OVCAR3 (cell line): ENCODE measurements around a stretch of chr16.

DNA sequence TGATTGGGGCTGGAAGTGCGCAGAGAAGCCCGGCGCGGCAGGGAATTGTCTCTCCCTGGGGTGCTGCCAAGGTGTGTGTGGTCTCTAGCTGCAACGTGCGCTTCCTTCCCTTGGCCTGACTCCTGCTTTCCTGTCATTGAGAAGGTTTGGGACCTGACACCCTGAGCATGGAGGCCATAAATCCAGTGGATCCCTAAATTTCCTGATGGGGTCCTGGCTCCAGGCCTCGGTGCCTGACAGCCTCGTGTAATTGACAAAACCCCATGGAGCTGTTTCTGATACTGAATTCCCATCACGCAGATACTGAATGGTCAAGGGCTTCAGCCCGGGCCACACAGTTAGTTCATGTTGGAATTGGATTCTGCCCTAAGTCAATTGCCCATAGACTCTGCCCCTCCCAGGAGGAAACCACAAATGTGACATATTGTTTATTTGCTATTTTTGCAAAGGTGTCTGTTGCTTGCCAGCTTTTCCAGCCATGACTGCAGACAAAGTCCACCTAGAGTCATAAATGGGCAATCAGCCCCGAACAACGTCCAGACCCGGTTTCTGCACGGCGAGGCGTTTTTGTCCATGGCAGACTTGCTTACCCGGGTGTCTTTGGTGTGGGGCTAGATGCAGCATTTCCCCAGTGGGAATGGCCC is 4.4 kb upstream of the ZCCHC14 start:
- RRBS, result no CpG with 5 or more reads among the region's 17 CpGs

DNA sequence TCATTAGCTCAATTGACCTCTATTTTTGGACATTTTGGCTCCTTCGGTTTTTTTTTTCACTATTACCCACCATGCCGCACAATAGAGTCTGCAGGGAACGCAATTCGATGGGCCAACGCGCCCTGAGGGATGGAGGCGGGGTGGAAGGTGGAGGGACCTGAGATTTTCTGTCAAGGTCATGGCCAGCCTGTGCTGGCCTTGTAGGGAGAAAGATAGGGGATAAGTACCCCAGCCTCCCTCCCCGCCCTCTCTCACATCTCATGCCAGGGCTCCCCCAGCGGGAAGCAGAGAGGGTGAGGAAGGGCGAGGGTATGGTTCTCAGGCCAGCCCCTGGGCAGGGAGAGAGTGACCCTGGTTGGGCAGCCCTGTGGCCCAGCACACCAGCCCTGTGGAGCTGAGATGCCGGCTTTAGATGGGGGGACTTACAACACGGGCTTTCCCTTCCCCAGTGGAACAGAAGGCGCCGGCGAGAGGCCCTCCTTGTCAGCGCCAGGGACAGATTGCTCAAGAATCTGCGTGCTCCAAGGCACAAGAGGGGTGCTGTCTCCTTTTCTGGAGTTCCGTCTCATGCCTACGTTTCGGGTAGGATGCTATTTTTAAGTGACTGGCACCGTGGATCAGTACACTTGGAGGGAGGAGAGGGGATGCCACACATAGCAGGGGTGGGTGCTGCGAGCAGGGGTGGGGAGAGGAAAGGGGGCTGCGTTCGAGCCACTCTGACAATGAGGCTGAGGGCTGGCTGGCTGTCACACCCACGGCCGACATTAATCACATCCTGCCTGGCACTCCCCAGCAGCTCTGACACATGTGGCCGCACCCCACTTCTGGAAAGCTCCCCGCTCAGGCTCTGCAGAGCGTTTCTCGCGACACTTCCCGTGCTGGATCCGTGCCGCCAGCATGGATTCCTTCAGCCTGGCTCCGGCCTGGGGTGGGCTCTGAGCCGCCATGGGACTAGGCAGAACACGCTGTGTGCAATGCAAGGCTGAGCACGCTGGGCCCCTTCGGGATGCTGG is 24.7 kb upstream of the ZCCHC14 start:
- RRBS, result 92% methylated on average over 4 of the region's 39 CpGs

DNA sequence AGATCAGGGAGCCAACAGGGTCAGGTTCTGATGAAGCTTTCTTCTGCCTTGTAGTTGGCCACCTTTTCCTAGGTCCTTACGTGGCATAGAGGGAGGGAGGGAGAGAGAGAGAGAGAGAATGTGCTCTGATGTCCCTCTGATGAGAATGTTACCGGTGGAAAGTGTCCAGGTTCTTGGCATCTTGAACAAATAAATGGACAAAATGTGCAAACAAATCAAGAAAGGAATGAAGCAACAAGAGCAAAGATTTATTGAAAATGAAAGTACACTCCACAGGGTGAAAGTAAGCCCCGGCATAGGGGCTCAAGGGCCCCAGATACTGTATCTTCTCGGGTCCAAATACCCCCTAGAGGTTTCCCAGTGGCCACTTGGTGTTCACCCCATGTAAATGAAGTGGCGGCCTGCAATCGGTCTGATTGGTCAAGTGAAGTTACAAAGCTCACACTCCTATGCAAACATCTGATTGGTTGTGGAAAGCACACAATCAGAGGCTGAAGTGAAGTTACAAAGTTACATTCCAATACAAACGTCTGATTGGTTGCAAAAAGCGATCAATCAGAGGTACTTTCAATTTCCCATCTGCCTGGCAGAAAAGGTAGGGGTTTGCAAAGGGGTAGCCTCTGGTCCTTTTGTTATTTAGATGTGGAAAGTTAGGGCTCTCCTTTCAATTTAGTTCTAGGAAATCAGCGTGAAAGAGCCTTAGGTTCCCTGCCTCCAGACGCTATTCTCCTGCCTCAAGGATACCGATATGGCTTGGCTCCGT is 43.4 kb upstream of the ZCCHC14 start:
- RRBS, result no CpG with 5 or more reads among the region's 12 CpGs

GRCh38 chr16:87570830-87571808 is 31.2 kb upstream of the JPH3 start:
- RRBS, result 90% methylated on average over 2 of the region's 25 CpGs

DNA sequence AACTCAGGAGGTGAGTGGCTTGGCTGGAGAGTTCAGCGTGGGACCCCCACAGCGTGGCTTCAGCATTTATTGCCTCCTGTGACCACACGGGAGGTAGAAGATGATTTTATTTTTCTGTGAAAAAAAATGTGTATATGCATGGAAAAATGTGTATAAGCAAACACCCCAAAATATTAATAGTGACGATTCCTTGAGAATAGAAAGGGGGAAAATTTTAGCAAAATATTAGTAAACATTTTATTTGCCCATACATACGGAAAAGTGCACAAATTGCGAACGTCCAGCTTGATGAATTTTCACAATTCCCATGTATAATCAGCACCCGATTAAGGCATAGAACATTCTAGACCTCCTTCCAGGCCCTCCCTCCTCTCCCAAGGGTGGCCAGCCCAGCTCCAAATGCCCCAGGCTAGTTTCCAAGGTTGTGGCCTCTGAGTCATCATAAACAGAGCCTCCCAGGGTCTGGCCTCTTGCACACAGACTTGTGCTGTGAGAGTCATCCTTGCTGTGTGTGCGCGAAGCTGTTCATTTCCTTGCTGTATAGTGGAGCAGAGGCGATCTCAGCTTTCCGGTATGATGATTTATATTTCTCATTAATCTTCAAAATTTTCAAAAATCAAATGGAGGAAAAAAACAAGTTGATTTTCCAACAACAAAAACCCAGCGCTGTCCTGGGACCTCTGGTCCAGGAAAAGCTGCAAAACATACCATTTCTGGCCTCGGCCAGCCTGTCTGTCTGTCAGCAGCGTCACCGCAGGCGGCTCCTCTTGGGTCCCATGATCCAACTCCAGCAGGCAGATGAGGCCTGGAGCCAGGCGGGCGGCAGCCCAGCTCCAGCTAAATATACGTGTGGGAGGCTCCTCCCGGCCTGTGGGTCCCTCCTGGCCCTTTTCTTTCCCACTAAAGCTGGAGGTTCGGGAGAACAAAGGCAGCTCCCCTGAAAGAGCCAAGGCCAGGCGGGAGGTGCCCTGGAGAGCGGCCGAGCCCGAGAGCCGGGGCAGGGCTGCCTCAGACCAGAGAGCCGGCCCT is 20.4 kb upstream of the JPH3 start:
- RRBS, result 0% methylated on average over 1 of the region's 28 CpGs

DNA sequence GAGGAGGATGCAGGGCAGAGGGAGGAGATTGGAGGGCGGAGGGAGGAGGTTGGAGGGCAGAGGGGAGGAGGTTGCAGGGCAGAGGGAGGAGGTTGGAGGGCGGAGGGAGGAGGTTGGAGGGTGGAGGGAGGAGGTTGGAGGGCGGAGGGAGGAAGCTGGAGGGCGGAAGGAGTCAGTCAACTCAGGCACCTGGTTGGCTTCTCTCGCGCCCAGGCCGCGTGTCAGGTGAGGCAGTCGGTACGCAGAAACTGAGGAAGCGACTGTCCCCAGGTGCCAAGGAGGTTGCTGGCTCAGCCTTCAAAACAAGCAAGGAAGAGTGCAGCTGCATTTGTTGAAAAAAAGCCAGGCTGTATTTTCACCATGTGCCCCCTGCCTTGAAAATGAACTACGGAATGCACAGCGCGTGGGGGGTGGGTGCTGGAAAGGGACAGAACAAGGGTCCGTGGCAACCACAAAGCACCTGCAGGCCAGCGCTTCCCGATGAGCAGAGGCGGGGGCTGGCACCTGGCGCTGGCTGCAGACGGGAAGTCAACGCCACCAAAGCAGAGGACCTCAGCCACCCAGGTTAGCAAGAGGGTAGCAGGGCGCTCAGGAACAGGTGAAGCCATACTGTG is 64.9 kb downstream of the KLHDC4 start:
- RRBS, result no CpG with 5 or more reads among the region's 22 CpGs

GRCh38 chr16:87789543-87790383 is 24.0 kb upstream of the KLHDC4 start:
- RRBS, result no CpG with 5 or more reads among the region's 23 CpGs

GRCh38 chr16:87845796-87846872 is 23.2 kb downstream of the SLC7A5 start:
- RRBS, result 98% methylated on average over 13 of the region's 44 CpGs

GRCh38 chr16:87932318-87933174 is 3.8 kb downstream of the CA5A start:
- RRBS, result no CpG with 5 or more reads among the region's 22 CpGs

GRCh38 chr16:87947693-87948582 is 3.3 kb upstream of the BANP start:
- RRBS, result no CpG with 5 or more reads among the region's 20 CpGs

- RRBS, result no CpG with 5 or more reads among the region's 6 CpGs
Measured at GRCh38 chr16:87968447-87968842, 17.2 kb downstream of the BANP start.

GRCh38 chr16:87986480-87986794 is 35.2 kb downstream of the BANP start:
- RRBS, result no CpG with 5 or more reads among the region's 4 CpGs

DNA sequence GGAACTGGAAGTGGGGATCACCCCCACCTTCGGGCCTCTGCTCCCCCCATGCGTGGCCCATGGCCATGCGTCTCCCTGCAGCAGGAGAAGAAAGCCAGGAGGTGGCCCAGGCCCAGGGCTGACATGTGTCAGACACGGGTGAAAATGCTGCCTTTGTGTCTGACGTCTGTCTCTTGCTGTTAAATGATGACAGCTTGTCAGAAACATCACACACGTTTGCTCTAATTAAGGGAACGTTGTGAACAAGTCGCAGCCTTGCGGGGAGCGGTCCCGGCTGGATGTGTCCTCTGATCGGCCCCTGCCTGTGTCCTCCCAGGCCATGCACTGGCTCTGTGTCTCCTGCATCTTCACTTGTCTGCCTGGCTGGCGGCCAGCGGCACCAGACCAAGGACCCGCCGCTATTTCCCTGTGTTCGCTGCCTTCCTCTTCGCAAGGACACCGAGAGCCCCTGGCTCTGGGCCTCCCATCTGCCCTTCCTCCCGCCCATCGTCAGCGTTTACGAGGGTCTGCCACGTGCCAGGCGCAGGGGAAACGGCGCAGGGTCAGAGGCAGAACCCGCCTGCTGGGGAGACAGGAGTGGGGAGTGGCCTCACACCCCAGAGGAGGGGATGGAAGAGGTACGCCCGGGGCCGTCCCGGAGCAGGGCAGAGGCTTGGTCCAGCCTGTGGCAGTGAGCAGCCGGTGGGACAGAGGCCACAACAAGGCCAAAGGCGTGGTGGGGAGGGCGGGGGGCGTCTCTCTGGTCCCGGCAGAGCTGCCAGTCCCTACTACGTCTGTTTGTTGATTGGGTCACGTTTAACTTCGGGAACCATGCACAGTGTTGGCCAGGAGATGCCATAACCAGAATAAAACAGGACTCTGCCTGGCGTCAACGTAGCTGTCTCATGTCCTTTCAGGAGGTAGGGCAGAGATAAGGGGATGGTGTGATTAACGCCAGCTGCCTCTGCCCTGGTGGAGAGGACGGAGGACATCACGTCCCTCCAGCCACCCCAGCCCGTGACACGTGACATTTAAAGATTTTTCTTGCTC is 192.6 kb downstream of the BANP start:
- RRBS, result 76% methylated on average over 6 of the region's 47 CpGs

GRCh38 chr16:88234231-88235436 is 148.1 kb upstream of the ZNF469 start:
- RRBS, result 97% methylated on average over 8 of the region's 53 CpGs

DNA sequence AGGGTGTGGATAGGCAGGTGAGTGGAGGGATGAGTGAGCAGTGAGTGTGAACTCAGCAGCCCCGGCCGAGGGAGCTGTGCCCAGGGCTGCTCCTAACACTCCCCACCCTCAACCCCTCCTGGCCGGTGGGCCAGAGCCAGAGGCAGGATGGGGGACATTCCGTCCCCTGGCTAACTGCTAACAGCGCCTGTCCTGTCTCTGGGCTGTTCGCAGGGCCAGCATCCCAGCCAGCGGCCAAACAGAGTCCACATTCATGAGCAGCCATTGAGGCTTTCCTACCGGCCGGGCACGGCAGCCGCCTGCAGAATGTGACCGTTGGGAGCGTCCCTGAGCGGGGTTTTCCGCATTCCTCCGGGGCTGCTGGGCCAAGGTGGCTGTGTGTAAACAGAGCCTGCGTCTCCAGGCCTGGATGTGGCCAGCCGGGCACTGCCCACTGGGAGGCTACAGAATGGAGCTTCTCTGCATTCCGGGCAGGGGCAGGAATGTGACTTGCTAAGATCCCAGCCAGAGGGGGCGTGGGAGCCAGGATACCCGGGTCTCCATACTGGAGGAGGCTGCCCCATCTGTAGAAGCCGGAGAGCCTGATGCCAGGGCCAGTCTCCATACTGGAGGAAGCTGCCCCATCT is 5.5 kb downstream of the ZNF469 start:
- RRBS, result 18% methylated on average over 14 of the region's 22 CpGs

DNA sequence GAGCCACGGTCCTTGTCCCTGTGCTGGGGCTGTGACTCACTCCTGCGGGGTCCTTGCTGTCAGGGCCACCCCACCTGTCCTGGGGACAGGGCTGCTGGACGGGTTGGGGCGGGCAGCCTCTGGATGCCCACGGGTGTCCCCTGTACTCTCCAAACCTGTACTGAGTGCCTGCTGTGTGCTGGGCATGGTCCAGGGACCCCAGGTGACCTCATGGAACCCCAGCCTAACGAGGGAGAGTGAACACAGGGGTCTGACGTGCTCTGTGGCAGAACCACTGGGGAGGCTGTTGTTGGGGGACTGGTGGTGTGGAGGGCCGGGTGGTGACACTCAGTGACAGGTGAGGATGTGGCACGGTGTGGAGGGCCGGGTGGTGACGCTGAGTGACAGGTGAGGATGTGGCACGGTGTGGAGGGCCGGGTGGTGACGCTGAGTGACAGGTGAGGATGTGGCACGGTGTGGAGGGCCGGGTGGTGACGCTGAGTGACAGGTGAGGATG is 17.1 kb downstream of the ZFPM1 start:
- RRBS, result no CpG with 5 or more reads among the region's 17 CpGs

- RRBS, result no CpG with 5 or more reads among the region's 14 CpGs
Measured at GRCh38 chr16:88479385-88479695, 26.3 kb downstream of the ZFPM1 start.

DNA sequence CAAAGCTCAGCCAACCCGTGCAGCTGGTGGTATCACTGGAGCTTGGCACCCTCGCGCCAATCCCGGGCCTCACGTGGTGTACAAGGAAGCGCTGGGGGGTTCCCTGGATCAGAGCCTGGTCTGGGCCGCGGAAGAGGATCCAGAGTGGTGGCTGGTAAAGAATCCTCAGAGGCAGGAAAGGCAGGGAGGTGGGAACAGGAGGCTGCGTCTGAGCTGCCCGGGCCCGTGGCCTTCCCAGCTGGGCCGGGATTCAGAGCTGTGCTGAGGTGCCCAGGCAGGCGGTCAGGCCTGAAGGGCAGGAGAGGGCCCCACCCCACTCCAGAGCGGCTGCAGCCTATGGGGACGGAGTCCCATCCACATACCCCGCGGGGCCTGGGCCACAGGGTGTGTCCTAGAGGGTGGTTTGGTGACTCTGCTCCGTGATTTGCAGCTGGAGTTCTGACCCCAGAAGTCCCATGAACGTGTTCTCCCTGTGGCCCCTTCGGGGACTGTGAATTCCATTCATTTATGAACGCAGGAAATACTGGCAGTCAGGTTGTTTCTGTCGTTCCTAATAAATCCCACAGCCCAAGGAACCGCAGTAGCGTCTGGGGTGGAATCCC is 36.3 kb downstream of the ZFPM1 start:
- RRBS, result no CpG with 5 or more reads among the region's 24 CpGs

GRCh38 chr16:88497406-88498431 is 44.6 kb downstream of the ZFPM1 start:
- RRBS, result 94% methylated on average over 12 of the region's 52 CpGs

GRCh38 chr16:88515276-88515732 is 54.9 kb upstream of the ZC3H18 start:
- RRBS, result no CpG with 5 or more reads among the region's 12 CpGs